Metanephros (tissue), 2 donors: ENCODE data around the gene DYNAP.

DNA sequence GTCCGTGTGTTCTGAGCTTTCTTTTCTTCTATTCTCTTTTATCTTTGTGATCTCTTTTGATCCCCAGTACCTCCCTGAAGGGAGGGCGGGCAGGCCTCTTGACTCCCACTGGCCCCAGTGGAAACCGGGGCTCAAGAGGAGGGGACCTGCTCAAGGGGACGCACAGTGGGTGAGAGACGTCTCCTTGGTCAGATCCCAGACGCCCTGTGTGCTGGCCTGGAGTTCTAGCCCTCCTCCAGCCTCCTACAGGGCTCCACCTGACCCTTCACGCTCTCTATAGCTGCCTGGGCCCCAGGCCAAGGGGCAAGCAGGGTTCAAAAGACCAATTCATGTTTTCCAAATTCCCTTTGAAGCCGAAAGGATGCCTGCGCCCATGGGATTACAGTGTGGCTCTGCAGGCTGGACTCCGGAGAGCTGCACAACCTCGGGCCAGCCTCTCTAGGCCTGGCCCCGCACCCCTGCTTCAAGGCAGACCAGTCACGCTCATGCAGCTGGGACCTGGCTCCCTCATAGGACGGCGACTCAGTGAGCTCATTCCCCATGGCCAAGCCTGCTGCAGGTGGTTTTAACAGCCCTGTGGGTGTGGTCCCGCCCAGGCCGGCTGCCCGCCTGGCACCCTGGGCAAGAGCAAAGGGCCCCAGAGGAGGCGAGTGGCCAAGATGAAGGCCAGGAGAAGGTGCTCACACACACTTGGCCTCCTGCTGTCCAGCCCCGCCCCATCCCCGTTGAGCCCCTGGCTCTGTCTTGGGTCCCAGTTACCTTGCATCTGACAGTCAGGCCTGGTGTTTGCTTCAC, 57.2 kb downstream of the SMAD7 start:
- RAMPAGE, long total RNA: no peak

DNA sequence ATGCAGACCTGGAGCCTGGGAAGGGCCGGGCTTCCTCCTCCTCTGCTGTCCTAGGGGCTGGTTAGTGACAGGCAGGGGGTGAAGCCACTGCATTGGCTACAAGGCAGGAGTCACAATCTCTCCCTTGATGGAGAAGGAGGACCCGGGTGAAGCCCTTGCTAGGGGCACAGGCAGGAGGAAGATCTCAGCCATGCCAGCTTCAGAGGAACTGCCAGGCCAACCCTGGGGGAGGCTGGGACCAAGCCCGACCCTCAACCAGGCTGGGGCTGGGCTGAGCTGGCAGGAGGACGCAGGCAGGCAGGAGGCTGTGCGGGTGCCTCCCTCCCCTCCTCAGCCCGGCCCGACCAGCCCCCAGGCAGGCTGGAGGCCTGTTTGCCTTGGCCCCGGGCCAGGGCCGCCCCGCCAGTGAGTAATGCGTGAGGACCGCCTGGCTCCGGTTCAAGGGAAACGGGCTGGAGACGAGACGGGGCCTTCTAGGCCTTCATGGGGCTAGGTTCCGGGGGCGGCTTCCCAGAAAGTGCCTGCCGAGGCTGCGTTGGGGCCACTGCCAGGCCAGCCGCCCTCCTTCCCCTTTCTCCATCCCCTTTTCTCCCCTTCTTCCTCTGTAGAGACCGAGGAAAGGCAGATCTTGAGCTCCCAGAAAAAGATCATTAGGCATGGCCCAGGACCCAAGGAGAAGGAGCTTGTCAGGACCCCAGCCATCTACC, 48.8 kb downstream of the SMAD7 start:
- RAMPAGE, long total RNA: no peak

GRCh38 chr18:48929543-48930988, 20.7 kb downstream of the SMAD7 start:
- RAMPAGE, long total RNA: no peak

DNA sequence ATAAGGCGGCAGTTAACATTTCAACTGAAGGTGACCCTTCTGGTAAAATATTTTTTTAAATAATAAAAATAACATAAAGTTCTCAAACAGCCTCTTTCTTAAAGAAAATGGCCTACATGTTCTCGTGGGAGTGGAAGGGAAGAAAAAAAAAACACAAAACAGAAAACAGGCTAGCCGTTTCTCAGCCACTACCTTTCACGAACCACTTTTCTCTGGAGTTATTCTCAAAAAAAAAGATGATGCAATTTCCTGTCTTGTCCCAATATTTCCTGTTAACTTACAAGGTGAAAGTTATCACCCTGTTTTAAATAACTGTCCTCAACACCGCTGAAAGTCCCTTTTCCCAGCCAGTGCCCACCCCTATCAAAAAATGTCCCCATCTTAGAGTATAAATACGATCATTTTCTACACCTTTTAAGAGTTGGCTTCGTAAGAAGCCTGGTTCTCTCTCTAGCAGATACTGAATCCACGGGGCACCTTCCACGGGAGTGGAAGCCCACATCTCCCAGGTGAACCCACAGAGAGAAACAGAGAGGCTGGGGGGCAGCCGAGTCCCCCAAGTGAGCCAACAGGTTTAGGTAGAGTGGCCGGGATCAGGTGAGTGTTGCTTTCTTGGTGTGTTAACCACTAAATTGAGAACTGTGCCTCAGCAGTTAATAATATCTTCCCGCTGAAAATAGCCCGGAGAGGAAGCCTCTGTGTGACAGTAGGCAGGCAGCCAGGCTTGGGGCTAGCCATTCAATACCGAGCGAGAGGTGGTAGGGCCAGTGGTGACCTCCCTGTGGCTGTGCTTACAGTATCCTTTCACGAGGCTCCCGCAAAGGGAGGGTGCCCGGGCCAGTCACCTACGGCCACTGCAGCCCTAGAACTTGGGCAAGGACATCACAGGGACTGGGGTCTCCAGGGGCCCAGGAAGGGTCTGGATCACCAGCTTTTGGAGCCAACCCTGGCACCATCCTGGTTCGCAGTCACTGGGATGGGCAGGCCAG, 15.8 kb downstream of the SMAD7 start:
- RAMPAGE, long total RNA: no peak

DNA sequence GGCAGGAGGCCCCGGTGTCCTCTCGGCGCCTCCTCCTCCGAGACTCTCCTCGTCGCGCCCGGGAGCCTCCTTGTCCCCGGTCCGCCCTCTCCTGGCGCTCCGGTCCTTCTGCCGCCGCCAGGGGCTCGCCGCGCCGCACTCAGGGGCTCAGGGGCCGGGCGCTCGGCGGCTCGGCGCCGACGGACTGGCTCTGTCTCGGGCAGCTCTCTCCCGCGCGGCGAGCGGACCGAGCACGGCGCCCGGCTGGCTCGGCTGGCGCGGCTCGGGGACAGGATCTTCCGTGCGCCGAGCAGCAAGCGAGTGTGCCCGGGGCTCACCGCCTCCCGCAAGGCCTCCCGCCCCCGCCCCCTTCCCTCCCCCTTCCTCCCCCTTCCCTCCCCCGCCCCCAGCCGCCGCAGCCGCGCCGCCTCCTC, 958 bp upstream of the SMAD7 start:
- RAMPAGE, long total RNA: no peak

DNA sequence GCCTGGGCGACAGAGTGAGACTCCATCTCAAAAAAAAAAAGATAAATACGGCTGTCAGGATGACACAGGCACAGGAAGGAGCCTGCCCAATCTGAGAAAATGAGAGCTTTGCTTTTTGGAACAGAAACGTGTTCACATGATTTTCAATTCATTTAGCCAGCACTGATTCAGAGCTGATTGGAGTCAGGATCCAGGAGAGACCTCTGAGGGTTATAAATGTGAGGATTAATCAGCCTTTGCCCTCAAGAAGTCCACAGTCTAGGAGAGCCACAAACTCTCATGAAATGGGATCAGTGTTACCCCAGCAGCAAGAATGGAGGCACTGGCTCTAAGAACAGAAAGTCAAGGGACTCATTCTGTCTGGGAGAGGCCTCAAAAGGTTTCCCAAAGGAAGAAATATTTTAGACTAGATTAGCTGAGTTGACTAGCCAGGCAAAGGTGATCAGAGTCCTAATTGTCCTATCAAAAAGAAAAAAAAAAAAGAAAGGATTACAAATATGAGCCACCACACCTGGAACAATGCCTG, 7.0 kb upstream of the SMAD7 start:
- RAMPAGE, long total RNA: no peak

DNA sequence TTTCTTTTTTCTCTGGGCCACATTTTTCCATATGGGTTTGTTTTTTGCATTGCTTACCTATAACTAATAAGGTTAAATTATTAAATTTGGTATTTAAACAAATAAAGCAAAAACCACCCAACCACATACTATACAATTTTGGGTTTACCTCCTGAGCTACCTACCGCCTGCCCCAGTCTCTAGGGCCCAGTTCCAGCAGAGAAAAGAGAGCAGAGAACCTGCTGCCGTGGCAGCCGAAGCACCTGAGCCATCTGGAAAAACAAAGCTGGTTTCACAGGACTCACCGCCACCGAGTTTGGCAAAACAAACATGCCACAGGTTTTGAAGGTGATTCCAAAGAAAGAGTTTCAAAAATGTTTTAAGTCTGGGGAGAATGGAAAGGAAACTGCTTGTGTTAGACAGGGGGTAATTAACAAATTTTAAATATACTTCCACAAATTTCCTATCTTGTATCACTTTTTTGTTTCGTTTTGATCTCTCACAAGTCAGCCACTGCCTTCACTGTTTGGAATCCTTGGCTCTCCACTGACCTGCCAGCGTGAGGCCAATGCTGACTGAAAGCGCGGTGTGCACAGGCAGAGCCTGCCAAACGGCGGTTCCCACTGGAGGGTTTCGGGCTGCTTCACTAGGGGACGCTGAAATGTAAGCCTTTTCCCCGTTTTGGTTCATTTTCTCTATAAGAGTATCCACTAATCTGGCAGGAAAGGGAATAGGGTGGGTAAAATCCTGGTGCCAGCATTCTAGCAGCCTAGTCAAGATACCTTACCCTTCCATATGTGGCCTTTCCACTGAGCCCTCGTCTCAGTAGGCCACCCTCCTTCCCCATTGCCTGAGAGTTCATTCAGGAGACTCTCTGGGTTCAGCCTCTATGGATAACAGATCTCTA, 91.7 kb downstream of the DYM start:
- RAMPAGE, long total RNA: no peak

DNA sequence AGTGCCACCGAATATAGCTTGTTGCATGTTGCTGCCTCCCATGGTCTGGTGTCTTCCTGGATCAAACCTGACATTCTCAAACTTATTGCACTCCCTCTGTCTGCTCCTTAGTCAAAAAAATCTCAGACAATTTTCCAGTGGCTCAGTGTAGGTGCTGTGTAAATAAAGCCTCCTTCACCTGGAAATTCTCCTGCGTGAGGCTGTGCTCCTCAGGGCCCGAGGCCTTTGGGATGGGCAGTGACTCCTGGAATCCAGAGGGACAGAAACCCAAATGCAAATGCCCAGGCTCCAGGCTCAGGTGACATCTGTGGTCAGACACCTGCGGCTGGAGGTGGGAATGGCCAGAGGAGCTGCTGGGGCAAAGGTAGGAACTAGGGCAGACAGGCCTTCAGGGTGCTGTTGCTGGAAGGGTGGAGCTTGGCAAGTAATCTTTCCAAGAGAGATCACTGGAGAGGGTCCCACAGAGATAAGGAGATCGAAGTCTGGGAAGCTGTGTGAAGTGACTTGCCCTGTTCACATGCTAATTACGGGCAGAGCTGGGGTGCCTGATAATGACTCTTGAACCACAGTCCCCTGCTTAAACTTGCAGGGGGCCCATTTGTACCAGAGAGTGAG, 82.5 kb downstream of the ACAA2 start:
- RAMPAGE, long total RNA: no peak

GRCh38 chr18:50114976-50115497, 79.9 kb downstream of the MYO5B start:
- RAMPAGE, long total RNA: no peak

DNA sequence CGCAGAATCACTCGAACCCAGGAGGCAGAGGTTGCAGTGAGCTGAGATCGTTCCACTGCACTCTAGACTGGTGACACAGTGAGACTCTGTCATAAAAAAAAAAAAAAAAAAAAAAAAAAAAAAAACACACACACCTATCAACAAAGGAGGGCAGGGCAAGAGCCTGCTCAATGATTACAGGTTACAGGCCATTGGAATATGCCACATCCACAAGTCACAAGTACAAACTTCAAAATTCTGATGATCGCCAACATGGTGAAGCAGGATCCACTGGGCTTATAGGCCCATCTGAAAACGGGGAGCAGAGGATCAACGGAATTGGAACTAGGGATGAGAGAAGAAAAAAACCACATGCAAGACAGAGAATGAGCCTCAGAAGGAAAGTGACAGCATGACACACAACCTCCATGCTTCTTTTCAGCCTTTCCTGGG, 6.2 kb downstream of the MYO5B start:
- RAMPAGE, long total RNA: no peak

- RAMPAGE, long total RNA: no peak
Observed at GRCh38 chr18:50192758-50194047, 1.7 kb downstream of the MYO5B start.

GRCh38 chr18:50286344-50287021, 1.0 kb downstream of the CXXC1 start:
- RAMPAGE, long total RNA: no peak

GRCh38 chr18:50853839-50854351, 25.0 kb upstream of the ME2 start:
- RAMPAGE, long total RNA: no peak

DNA sequence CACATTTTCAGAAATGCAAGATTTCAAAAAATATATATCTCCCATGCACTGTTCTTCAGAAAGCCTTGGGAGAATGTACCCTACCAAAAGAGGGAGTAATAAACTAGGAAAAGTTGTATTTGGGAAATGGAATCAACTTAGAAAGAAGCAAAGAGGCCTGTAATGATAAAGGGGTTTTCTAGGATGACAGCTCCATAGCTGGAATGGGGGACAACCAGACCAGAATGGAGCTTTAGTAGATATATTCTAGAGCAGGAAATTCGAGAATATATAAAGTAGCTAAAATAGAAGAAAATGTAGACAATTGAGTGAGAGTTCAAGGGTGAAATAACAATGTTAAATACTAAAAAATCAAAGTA, 29.3 kb upstream of the ELAC1 start:
- RAMPAGE, long total RNA: no peak

DNA sequence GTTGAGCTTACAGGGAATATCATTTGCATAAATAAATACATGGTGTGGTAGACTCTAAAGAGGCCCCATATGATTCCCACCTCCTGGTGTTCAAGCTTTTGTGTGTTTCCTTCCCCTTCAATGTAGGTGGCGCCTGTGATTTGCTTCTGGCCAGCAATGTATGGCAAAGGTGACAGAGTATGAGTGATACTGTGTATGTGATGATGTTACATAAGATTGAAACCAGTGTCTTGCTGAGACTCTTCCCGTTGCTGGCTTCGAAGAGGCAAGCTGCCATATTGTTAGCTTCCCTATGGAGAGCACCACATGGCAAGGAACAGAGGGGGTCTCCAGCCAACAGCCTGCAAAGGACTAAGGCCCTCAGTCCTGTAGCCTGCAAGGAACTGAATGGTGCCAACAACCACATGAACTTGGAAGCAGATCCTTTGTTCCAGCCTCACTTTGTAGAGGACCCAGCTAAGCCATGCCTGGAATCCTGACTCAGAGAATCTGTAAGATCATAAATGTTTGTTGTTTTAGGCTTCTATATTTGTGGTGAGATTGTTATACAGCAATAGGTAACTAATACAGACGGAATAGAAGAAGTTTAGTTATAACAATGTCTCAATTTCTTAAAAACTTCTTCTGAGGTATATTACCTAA, 1.7 kb upstream of the SMAD4 start:
- RAMPAGE, long total RNA: no peak

- RAMPAGE, long total RNA: no peak
Observed at GRCh38 chr18:52340365-52340780, 376 bp downstream of the DCC start.

GRCh38 chr18:54164475-54164851, 60.0 kb downstream of the MBD2 start:
- RAMPAGE, long total RNA: no peak

DNA sequence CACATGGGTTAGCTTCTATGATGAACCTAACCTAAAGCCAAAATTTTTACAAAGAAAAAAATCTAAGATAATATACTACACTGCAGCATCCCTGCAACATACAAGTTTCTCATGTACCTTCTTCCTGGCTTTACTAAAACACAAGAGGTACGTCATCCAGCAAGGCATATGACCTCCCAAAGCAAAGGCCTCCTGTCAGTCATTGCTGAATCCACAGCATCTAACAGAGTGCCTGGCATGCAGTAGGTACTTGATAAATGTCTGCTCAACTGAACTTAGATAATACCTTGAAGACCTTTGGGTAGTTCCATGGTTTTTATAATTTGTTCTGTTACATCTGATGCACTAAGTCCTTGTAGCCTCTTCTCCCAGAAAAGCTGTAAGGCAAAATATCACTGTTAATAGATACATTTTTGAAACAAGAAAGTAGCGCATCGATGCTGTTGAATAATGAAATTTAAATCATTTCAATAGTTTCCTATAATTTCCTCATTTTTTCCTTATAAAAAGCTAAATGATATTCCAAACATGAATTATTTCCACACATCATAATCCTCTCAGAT, 58.6 kb downstream of the MBD2 start:
- RAMPAGE, long total RNA: no peak

- RAMPAGE, long total RNA: no peak
Observed at GRCh38 chr18:54269669-54270655, 645 bp downstream of the POLI start.

DNA sequence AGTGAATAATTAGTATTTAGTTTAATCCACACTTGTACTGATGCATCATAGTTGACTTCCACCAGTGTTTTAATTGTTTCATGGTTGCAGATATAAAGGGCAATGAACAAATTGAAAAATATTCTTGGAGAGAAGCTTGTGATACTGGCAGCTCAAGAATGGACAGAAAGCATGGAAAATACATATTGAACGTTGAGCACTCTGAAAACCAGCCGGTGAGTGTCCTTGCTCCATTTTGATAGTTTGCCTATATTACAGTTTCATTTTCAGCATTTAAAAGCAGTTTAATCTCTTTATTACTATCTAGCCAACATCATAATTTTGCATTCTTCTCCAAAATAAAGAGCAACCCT, at the start of gene DYNAP:
Gene DYNAP, plus strand, starts transcription at position 121 of the 353 bp plus-strand sequence.
- RAMPAGE, long total RNA: no peak